WTC11 (cell line): Measurements from ENCODE around the gene GPR149.

GRCh38 chr3:151931155-151931701 lies 57.8 kb downstream of the SUCNR1 start:
- PRO-cap: no peak

- PRO-cap: no peak
Observed at GRCh38 chr3:152152324-152152780, 116.4 kb upstream of the MBNL1 start.

DNA sequence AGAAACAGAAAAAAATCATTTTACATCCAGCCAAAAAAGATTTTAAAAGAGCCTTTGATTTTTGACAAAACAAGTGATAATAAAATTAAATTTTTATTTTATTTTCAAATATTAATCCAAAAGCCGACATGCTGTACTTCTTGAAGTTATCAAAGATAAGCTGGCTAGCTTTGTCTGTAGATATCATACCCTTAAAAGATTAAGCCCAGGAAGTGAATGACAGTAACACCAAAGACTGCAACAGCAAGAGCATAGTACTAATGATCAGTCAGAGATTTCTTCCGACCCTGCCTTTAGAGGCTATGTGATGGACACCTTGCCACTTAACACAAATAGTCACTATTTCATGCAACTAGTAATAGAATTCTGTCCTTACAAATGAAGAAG lies 9.3 kb upstream of the MBNL1 start:
- PRO-cap: no peak

GRCh38 chr3:152280391-152280869 lies 11.7 kb downstream of the MBNL1 start:
- PRO-cap: no peak

- PRO-cap: no peak
Observed at GRCh38 chr3:152302370-152303060, 33.8 kb downstream of the MBNL1 start.

GRCh38 chr3:152318656-152319409 lies 50.1 kb downstream of the MBNL1 start:
- PRO-cap: no peak

GRCh38 chr3:152383730-152384480 lies 115.2 kb downstream of the MBNL1 start:
- PRO-cap: no peak

DNA sequence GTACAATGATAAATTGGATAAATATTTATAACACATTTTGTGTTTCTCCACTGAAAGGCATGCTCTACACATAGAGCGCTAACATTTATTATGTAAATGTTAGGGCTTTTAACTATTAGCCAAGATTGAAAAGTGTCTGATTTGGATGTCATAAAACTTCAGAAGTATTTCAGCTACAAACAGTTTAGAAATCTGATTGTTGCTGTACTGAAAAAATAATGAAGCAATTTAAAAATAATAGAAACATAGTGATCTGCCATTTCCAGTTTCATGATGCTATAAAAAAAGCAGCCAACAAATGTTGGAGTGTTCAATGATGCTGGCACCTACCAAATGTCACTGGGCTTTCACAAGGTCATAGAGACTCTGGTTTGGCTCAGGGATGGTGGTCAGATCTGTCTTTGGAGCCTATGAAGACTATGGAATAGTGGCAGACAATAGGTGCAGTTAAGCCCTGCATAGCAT lies 137.0 kb downstream of the MBNL1 start:
- PRO-cap: no peak

- PRO-cap: bidirectional peak, plus-strand start at chr3:152835508, minus-strand start at chr3:152835438; unidirectional peak, minus-strand start at chr3:152835908
Observed at GRCh38 chr3:152835291-152836269, 649 bp downstream of the P2RY1 start.

- PRO-cap: no peak
Observed at GRCh38 chr3:153979831-153980604, 141.2 kb upstream of the ARHGEF26 start.

DNA sequence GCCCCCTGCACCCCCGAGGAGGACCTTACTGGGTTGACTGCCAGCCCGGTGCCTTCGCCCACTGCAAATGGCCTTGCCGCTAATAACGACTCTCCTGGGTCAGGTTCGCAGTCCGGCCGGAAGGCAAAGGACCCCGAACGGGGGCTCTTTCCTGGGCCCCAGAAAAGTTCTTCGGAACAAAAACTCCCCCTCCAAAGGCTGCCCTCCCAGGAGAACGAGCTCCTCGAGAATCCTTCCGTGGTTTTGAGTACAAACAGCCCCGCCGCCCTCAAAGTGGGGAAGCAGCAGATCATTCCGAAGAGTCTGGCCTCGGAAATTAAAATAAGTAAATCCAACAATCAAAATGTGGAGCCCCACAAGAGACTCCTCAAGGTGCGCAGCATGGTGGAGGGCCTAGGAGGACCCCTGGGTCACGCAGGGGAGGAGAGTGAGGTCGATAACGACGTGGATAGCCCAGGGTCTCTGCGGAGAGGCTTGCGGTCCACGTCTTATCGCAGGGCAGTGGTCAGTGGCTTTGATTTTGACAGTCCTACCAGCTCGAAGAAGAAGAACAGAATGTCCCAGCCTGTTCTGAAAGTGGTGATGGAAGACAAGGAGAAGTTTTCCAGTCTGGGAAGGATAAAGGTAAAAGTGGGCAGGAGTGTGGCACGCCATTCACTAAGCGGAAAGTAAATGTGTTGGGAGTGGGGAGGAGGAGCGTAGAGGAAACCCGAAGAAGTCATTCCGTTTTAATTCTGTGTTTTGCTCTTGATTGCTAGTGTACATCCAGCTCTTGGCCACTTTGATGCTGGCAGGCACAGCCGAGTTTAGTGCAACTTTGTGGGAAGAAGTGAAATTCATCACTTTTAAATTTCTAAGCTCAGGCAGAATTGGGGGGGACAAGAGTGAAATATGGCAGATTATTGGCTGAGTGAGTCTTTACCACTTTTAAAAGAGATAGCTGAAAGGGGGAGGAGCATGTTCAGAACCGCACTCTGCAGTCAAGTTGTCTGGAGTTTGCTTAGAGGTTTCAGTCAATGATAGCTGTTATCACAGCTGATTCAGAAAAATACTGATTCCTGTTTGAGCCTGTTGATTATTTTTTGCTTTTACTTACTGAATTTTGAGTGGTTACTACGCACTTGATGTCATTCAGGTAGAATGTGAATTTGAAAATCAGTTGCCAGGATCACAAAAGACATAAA lies 1.7 kb downstream of the ARHGEF26 start:
- PRO-cap: no peak

DNA sequence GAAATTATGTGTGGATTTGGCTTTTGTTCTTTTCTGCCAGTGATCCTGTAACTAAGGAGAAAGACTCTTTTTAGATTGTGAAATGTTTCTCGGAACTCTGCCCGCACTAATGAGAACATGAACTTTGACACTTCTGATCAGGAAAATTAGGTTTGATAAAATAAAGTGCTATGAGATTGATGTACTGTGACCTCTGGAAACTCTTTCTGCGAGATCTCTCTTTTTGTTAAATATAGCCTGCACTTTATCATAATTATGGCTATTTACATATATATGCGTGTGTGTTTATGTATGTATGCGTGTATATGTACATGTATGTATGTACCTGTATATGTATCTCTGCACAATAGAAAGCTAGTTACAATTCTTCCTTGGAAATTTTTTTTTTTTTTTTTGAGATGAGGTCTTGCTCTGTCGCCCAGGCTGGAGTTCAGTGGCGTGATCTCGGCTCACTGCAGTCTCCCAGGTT lies 8.6 kb downstream of the ARHGEF26 start:
- PRO-cap: no peak

GRCh38 chr3:154429968-154430309 lies at the start of gene GPR149:
Gene GPR149 (minus strand): TSS chr3:154430190.
- PRO-cap: no peak

DNA sequence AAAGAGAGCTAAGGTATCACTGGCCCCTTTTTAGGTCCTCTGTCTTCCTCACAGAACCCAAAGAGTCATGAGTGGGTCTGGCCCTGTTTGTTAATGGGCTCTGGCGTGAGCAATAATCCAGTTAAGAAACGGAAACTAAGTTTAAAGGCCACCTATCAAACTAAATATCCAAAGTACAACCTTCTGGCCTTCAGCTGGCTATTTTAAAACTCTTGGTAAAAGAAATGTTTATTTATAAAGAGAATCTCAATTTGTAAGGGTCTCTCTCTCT lies 71.0 kb upstream of the STRIT1 start:
- PRO-cap: no peak

DNA sequence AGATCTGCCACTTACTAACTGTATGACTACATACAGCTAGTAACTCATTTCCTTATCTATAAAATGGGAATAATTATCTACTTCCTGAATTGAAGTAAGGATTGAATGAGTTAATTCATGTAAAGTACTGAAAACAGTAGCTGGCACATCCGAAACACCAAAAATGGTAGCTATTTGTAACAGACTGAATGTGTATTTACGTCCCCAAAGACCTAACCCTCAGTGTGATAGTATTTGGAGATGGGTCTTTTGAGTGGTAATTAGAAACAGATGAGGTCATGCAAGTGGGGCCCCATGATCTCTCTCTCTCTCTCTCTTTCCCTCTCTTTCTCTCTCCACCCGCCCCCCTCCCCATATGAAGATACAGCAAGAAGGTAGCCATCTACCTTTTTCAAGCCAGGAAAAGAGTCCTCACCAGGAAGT lies 146.2 kb downstream of the PLCH1 start:
- PRO-cap: no peak

- PRO-cap: no peak
Observed at GRCh38 chr3:155853078-155853730, 1.0 kb downstream of the SLC33A1 start.

DNA sequence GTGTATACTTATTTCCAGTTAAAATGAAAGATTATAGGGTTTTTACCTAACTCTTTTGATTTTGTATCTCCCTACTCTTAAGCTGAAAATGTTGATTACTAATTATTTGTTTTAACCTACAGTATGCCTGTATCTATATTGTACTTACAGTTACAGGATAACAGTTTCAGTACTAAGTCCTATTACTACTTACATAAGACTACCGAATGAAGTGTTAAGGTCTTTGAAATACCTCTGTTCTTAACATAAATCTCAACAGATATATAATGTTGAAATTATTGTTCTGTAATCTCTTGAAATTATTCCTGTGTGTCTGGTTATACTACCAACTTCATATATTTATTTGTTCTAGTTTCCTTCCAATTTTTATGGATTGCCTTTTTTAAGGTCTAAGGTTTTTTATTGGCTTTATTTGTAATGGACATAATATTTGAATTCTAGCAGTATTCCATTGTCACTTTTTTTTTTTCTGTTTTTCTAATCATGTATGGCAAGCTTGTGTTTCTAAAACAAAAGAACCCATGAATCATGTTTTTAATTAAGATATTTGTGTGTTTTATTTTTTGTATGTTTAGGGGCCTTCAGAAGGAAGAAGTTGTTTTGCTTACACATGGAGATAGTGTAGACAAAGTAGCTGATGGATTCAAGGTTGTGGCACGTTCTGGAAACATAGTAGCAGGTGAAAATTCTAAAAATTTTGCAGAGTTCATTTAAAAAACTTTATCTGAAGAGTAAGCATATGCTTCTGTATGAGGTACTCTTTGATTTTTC lies 35.3 kb downstream of the GMPS start:
- PRO-cap: no peak

GRCh38 chr3:155946297-155946713 lies 75.9 kb downstream of the GMPS start:
- PRO-cap: no peak

GRCh38 chr3:156674735-156674861 lies 208 bp downstream of the TIPARP start:
- PRO-cap: bidirectional peak, plus-strand start at chr3:156674799, minus-strand start at chr3:156674803

DNA sequence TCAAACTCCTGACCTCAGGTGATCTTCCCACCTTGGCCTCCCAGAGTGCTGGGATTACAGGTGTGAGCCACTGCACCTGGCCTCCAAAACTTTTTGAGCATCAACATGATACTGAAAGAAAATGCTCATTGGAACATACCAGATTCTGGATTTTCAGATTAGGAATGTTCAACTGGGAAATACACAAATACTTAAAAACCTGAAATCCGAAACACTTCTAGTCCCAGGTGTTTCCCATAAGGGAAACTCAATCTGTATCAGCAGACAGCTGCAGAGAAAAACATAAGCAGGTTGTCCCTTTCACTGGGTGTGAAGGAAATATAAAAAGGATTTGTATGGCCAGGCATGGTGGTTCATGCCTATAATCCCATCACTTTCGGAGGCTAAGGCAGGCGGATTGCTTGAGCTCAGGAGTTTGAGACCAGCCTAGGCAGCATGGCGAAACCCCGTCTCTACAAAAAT lies 32.9 kb downstream of the TIPARP start:
- PRO-cap: no peak